Brain (tissue), 1 donor: ENCODE data around the gene RABL2B.

GRCh38 chr22:50674113-50674609 lies 46.2 kb upstream of the ARSA start:
- RRBS, result 2% methylated on average over 33 of the region's 67 CpGs

DNA sequence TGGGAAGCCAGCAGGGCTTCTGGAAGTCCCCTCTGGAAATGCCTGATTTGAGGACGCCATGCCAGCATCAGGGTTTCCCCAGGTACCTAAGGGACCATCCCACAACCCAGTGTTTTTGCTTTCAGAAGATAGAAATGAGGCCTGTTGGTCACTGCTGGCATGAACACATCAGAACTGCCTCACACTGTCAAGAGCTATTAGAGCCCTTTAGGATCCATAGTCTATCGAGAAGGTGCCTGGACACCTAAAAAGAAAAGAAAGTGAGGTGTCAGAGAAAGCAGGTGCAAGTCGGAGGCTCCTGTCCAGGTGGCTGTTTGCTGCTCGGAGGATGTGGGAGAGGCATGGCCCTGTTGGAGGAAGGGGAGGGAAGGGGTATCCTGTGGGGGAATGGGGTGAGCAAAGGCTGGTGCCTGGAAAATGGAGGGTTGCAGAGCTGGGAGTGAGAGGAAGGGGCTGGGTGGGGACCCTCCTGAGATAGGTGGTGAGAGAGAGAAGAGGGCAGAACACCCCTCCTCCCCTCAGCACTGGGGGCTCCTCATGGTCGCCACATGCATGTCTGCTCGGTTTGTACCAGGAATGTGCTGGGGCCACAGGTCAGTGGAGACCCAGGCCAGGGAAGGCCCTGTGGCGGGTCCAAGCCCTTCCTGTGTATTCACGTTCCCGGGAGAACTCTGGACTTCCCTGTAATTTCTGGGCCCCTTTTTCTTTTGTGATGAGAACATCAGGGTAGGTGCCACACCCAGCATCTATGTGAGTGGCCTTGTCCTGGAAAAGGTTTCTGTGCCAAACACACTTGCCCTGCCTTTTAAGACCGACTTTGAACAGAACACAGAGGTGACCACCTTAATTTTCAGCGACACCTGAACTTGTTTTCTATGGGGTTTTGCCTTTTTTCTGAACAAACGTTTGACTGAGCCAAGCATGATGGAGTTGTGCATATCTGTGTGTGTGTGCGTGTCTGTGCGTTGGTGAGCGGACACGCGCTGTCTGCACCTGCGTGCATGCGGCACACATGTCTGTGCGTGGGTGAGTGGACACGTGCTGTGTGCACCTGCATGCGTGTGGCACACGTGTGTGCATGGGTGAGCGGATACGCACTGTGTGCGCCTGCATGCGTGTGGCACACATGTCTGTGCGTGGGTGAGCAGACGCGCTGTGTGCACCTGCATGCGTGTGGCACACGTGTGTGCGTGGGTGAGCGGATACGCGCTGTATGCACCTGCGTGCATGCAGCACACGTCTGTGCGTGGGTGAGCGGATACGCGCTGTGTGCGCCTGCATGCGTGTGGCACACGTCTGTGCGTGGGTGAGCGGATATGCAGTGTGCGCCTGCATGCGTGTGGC lies 27.6 kb upstream of the ACR start:
- RRBS, result no CpG with 5 or more reads among the region's 49 CpGs

DNA sequence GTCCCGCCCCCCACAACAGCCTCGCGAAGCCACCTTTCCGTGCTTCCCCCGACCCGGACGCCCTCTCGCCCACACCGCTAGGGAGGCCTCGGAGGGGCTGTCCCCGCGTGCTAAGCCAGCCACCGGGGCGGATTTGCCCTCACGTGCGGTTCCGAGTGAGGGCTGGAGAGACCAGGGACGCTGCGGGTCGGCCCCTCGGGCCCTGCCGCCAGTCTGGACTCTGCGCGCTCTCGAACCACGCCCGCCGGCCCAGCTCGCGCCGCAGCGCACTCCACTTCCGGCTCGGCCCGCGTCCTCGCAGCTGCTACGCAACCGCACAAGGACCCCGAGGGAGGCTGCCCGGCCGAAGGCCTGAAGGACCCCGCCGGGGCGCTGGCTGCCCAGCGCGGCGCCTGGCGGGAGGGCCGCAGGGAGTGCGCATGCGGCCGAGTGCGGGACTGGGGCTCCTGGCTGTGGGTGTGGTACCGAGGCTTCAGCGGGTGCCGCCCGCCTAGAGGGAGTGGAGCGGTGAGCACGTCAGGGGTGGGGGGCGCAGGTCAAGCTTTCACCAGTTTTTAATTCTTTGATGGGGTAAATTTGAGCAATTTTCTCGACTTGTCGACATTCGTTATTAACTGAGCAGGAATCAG lies at the start of gene RABL2B:
RABL2B (minus strand) TSS at position 279 of the 629 bp plus-strand sequence.
- RRBS, result no CpG with 5 or more reads among the region's 64 CpGs